Peripheral blood mononuclear cell (primary cell): ENCODE measurements around a stretch of chr10.

- PRO-cap, 8 experiments: no peak in any of the 8 experiments
Observed at GRCh38 chr10:78813748-78814161, 255.0 kb upstream of the ZMIZ1 start.

DNA sequence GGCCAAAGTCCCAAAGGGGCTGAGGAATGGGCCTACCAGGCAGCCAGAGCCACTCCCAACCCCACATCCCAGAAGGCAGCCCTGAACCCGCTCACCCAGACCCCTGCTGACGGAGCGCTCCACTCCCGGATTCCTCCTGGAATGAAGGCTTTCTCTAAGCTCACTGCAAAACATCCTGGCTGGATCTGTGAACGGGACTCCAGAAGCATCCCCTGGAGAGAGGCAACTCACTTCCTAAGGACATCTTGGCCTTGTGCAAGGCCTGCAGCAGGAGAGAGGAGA, 168.7 kb upstream of the ZMIZ1 start:
- PRO-cap, 8 experiments: no peak in any of the 8 experiments

DNA sequence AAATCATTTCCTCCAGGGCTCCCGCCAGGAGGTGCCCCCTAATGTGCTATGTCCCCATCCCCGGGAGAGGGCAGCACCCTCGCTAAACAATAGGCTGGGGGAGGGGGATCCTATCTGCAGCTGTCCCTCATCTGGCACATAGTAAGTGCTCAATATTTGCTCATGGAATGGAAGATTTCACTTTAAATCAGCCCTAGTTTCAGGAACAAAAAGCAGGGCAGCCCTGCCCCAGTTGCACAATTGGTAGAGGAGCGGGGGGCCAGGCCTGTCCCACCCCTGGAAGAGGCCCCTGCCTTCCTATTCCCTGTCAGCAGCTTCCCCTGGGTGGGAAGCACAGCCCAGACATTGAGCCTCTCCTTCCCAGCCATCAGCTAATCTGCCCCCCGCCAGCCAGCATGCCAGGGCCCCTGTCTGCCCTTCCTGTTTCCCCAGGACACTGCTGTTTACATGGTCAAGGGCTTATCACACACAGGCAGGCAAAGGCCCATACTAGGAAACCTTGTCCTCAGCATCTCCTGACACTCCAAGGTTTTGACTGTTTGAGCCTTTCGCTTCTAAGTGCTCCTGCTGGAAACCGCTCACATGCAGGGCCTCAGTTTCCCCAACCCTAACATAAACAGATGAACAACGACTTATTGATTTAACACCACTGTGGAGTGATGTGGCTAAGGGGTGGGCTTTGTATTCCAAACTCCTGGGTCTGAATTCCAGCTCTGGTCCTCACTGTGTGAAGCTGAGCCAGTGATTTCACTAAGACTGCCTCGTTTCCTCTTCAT, 130.7 kb upstream of the ZMIZ1 start:
- PRO-cap, 8 experiments: no peak in any of the 8 experiments

DNA sequence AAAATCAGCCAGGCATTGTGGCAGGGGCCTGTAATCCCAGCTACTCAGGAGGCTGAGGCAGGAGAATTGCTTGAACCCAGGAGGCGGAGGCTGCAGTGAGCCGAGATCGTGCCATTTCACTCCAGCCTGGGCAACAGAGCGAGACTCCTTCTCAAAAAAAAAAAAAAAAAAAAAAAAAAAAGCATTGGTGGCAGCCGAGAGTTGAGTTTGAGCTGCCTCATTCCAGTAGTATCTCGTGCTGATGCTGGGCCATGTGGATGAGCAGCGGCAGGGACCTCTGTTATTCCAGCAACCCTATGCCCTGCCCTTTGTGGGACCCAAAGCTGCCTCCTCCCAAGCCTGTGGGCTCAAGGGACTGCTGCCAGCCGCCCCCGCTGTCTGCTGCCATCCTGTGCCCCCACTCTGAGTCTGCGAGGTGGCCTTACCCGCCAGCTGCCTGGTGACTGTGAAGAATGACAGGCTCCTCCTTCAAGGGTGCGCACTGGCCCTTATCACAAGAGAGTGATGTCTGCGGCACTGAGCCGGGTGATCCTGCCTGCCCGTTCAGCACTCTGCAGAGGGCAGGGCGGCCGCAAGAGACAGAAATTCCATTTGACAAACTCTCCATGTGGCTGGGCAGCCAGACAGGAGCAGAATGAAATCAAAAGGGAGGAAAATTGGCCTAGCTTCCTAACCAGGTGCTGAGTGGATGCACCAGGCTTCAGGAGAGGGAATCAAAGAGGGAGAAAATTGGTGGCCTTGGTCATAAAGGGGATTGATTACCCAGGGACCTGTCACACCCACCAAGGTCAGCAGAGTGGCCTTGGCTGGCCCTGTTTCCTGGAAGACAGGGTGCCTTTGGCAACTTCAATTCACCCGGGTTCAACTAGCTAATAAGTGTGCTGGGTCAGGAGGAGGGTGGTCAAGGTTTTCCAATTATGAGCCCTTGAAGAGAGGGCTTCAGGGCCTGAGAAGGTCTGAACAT, 65.4 kb upstream of the ZMIZ1 start:
- PRO-cap, 8 experiments: no peak in any of the 8 experiments

DNA sequence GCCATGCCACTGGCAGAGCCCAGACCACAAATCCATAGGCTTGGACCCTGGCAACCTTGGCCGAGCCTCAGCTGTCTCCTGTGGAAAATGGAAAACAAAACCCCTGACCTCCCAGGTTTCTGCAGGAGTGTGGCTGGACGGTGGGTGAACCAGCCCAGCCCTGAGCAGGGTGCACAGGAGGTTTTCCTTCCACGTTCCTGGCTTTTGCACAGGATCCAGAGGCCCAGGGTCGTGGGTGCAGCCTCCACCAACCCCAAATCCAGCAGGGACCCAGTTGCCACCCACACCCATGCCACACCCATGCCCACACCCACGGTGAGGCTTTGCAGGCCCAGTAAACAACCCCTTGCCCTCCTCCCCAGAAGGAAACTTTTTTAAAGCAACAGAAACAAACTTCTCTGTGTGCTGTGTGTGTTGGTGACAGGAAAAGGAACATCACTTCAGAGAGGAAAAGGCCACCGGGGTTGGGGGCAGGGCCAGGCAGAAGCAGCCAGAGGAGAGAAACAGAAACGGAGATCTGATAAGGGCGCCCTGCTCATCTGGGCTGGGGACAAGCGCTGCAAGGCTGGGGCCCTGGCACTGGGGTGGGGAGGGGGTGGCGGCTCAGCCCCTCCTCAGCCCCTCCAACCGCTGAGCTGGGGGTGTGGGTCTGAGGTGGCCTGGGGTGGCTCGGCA, 20.7 kb upstream of the ZMIZ1 start:
- PRO-cap, 8 experiments: peak in 3 of 8 experiments; most common plus-strand start position 403 of the sequence (in 1); most common minus-strand start position 258 of the sequence (in 1)

DNA sequence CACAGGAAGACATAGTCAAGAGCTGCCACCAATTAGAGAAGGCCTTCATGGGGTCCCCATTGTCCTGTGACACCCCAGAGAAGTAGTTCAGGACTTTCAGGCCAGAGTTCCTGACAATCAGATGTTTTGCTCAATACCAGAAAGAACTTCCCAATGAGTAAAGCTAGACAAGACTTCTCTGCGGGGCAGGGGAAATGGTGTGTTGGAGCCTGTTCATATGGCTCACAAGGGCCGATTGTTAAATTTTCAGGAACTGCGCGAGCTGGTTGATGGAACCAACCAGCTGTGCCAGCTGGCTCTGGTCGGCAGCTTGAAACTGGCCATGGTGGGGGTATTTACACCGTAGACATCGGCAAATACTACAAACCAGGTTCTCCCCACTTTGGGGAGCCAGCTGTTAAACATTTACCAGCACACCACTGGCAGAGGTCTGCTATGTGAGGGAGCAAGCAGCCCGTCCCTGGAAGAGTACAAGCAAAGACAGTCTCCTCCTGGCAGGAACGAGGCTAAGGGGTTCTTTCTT, 9.0 kb upstream of the ZMIZ1 start:
- PRO-cap, 8 experiments: no peak in any of the 8 experiments

GRCh38 chr10:79067831-79068417, 842 bp upstream of the ZMIZ1 start:
- PRO-cap, 8 experiments: peak in 8 of 8 experiments; most common plus-strand start chr10:79068086 (in 8); most common minus-strand start chr10:79067945 (in 7)

GRCh38 chr10:79069316-79069833, 609 bp downstream of the ZMIZ1 start:
- PRO-cap, 8 experiments: peak in 4 of 8 experiments; most common plus-strand start chr10:79069497 (in 1); most common minus-strand start chr10:79069519 (in 1)

DNA sequence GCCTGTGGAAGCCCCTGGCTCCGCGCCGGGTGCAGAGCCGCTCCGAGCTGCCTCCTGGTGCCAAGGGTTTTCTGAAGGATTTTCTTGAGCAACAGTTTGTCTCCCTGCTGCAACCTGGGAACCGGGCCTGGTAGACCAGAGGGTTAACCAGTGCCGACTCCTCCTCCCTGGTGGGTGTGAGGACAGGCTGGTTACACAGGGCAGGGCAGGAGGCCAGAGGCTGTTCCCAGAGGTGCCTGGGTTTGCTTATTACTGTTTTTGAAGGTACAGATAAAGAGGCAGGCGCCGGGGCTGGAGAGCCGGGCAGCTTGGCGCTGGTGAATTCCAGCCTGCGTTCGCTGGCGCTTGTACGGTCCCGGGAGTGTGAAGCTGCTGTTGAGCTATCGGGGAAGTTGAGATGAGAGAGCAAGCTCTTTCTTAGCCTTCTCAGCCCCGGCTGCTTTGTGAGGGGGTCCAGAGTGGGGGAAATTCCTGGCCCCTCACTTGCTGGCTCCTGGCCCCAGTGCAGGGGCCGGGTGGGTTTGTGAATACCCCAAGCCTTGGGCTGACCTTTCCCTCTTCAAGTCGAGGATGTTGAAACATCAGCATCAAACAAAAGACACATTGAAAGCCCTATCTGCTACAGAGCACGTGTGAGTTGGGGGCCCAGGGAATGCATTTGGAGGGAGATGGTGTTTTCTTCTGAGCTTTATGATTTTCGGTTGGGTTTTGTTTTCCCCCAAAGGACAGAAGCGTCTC, 2.5 kb downstream of the ZMIZ1 start:
- PRO-cap, 8 experiments: peak in 3 of 8 experiments; most common plus-strand start position 115 of the sequence (in 1)

DNA sequence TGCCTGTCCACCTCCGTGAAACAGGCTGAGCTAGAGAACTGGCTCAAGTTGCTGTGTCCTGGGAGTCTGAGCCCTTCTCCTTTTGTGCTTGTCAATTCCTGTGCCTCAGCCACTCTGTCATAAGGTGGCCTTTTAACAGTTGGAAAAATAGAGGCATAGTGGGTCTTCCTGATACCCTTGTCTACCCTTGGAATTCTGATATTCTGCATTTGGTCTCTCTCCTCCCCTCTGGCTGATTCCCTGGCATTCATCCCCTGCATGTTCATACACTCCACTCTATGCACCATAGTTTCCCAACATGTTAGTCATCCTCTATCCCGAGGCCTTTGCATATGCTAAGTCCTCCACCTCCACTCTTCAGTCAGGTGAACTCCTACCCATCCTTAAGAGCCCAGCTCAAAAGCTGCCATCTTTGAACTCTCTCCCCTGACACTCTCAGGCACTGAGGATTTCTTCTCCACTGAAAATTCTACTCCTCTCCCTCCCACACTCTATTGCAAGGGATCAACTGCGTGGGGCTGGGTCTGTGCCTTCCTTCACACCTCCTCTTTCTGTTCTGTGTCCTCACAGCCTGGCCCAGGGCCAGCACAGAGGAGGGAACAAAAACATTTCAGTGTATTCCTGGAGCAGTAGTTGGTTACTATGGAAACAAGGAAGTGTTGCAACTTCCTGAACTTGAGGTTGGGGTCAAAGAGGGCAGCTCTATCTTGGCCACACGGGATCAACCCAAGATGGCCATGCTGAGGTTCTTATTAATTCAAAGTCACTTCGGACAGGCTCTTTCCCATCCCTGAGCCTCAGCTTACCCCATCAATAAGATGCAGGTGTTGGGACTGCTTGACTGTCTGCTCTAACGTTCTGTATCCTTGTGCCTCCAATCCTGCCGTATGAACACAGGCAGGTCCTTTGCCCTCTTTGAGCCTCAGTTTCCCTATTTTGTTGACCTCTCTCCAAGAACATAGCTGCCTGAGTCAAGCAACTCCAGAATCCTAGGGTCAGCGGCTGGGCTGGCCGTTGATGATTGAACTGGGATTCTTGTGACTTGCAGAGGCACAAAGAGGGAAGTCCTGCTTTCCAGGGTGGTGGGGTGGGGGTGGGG, 15.4 kb downstream of the ZMIZ1 start:
- PRO-cap, 8 experiments: peak in 2 of 8 experiments; most common plus-strand start position 676 of the sequence (in 1); most common minus-strand start position 553 of the sequence (in 2)

DNA sequence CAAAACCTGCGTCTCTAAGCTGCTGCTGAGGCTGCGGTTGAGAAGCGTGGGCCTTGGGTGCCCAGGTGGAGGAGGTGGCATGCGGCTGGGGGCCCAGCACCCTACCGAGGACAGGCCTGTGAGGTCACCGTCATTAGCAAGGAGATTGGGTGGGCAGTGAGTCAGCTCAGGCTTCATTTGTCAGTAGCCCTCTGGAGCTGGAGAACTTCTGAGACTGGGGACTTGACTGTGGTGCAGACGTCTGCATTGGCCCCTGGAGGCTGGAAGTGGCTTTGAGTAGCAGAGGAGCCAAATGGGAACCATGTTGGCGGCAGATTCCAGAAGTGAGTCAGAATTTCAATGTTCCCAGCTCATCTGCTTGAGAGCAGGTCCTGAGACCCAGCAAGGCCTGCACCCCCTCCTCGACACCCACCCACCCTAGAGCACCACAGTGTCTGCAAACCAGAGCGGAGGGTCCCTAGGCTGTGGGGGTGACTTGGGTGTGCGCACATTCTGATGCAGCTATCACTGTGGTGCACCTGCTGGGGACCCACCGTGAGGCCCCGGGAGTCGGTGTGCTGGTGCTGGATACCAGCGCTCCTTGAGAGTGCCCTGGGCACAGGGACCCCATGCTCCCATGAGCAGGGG, 30.1 kb downstream of the ZMIZ1 start:
- PRO-cap, 8 experiments: no peak in any of the 8 experiments

GRCh38 chr10:79111482-79112220, 42.9 kb downstream of the ZMIZ1 start:
- PRO-cap, 8 experiments: peak in 2 of 8 experiments; most common plus-strand start chr10:79112131 (in 2)

DNA sequence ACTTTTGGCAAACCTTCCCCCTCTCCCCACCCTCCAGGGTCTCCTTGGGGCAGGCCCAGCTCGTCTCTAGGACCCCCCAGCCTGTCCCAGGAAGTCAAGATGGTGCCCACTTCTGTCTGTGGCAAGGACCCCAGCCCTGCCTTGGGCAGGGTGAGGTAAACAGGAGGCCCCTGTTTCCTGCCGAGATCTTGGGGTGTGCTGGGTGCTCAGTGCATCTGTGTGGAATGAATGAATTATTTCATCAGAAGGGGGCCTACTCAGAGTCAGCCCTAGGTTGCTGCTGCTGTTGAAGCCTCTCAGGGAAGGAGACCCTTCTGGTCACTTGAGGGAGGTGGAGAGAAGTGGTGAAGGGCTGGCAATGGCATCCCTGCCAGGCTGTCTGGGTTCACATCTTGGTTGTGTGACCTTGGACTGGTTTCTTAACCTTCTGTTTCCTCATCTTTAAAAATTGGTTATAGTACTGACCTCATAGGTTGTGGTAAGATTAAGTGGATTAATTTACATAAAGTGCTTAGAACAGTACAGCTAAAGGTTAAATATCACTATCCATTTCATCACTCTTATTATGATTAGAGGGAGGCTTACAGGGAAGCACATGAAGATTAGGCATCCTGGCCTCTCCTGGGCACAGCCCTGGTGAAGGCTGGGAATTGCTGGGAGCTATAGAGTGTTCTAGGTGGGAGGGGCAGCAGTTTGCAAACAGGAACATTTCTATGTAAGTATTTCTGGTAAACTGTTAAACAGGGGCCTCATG, 67.7 kb downstream of the ZMIZ1 start:
- PRO-cap, 8 experiments: peak in 2 of 8 experiments; most common plus-strand start position 668 of the sequence (in 2); most common minus-strand start position 389 of the sequence (in 1)

GRCh38 chr10:79159149-79159622, 90.4 kb downstream of the ZMIZ1 start:
- PRO-cap, 8 experiments: no peak in any of the 8 experiments

DNA sequence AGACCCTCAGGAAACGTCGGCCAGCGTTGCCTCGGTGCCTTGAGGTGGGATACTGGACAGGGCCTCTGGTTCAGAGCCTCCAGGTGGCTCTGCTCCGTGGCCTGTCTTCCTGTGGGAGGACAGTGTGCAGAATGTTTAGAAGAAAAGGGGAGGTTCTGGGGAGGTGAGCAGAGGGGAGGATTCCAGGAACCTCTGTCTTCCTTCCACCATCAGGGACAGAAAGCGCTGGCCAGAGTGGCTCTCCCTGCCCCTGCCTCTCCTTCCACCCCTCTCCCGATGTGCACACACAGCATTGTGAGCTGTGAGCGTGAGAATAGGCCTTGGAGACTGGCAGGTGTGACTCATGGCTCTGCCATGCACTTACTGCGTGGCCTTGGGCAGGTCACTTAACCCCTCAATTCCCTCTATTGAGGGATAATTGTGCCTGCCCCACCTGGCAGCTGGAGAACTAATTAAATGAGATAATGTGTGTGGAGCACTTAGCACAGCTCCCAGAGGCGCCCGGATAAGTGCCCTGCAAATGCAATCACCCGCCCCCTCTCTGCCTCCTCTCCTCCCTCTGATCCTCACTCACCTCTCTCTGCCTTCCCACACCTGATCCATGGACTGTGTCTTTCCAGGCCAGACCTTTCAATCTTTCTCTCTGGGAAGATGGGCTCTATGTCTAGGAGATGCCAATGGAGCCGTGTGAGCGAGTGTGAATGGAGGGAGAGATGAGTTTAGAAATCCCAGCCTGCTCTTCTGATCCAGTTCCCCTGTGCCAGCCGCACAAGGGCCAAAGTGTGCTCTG, 115.5 kb downstream of the ZMIZ1 start:
- PRO-cap, 8 experiments: no peak in any of the 8 experiments

GRCh38 chr10:79201264-79201971, 132.7 kb downstream of the ZMIZ1 start:
- PRO-cap, 8 experiments: no peak in any of the 8 experiments

DNA sequence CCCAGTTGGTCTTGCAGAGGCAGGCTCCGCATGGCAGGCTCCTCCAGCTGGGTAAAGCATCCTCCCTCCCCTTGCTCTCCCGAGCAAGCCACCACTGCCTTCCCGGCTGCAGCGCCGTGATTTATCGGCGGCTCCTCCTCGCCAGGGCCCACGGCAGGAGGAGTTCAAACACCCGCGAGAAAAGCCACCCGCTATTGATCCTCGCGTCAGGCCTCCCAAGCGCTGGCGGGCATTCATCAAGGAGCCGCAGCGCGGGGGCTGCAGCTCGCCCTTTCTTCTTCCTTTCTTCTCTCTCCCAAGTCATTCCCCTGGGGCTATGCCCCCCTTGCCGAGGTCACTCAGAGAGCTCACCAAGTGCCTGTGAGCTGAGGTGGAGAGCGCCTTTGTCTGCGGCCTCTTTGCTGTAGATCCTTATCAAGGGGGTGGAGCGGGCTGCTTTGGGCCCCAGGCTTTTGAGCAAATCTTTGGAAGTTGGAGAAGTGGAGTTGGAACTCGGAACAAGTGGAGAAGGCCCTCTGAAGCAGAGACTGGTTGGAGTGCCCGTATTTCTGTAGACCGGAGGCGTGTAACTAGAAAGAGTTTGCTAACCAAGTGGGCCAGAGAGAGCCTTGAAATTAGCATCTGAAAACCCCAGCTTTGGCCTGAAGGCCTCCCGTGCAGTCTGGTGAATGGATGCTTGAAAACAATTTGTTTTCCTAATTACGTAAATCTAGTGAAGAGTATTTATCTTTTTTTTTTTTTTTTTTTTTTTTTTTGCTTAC, 107.2 kb upstream of the PPIF start:
- PRO-cap, 8 experiments: no peak in any of the 8 experiments

GRCh38 chr10:79253235-79253915, 93.9 kb upstream of the PPIF start:
- PRO-cap, 8 experiments: no peak in any of the 8 experiments

- PRO-cap, 8 experiments: peak in 7 of 8 experiments; most common plus-strand start chr10:79286459 (in 4); most common minus-strand start chr10:79286470 (in 4)
Observed at GRCh38 chr10:79286117-79287059, 60.9 kb upstream of the PPIF start.

- PRO-cap, 8 experiments: no peak in any of the 8 experiments
Observed at GRCh38 chr10:79335371-79336232, 11.7 kb upstream of the PPIF start.